ENCODE results near the genes GPR78 and SLC2A9.

DNA sequence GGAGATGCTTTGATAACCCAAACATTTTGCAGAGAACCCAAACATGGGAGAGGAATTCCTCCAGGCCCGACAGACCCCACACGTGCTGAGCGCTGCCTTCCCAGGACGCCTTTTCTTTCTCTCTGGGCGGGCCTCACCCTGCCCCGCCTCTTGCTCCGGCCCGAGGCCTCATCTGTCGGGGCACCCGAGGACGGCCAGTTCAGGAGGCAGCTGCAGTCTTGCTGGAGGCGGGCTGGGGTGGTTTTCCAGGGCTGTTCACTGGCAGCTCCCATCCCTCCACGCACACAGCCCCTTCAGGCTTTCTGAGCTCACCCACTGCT is 99.4 kb downstream of the PSAPL1 start:
- PRO-cap = no peak
- RAMPAGE, long total RNA, 4 experiments = no peak in any of the 4 experiments

DNA sequence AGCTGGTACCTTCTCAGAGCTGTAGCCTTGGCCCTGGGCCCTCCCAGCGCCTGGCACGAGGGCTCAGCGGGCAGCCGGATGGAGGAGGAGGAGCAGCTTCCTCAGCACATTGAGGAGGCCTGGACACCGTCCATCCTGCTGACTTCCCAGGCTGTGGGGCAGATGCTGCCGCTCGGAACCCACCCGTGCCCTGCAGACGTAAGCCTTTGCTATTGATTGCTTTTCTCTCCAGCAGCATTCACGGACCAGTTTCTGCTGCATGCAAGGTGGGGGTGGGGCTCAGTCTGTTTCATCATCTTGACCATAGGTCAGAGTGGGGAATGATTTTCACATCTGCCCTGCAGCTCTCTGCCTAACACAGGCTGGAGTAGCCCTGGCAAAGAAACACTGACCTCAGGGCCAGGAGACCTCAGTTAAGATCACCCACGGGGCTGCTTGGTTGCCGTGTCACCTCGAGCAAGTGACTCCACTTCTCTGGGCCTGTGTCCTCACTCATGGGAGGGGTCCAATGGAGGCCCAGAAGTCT is 80.8 kb upstream of the PSAPL1 start:
- PRO-cap = no peak
- RAMPAGE, long total RNA, 4 experiments = no peak in any of the 4 experiments

- PRO-cap = bidirectional peak, plus-strand start at chr4:7646954, minus-strand start at chr4:7646755
- RAMPAGE, long total RNA, 4 experiments = no peak in any of the 4 experiments
Measured at GRCh38 chr4:7646231-7647265, 211.8 kb upstream of the PSAPL1 start.

DNA sequence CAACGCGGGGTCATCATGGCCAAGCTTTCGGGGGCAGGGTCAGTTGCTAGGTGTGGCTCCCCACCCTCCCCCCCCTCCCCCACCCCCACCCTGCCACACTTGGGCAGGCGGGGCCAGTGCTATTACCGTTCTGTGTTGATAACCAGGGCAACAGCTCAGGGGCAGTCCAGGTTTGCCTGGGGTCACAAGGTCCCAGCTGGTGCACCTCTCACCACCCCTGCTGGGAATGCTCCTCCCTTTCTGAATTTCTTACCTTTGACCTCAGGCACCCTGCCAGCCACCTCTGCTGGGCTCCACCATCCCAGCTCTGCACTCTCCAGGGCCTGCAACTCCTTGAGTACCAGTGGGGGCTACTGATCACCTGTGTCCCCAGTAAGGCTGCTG is 227.4 kb upstream of the PSAPL1 start:
- PRO-cap = no peak
- RAMPAGE, long total RNA, 4 experiments = no peak in any of the 4 experiments

GRCh38 chr4:7817614-7818017 is 122.0 kb downstream of the AFAP1 start:
- PRO-cap = no peak
- RAMPAGE, long total RNA, 4 experiments = no peak in any of the 4 experiments

DNA sequence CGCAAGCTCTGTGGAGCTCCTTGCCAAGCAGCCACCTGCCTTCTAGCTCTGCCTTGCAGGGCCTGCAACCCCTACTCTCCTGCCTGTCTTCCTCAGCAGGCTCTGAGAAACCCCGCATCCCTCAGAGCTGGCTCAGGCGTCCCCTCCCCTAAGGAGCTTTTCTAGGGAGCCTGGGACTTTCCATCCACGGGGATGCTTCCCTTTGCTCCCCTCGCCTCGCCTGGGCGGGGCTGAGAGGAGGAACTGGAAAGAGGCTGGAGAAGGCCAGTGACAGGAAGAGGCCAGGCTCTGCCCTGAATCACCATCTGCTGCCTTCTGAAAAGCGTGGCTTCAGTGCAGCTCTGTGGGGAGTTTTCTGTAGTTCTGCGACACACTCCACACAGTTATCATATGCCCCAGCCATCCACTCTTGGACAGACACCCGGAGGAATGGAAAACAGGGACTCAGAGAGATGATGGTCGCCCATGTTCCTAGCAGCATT is 28.3 kb upstream of the AFAP1 start:
- PRO-cap = no peak
- RAMPAGE, long total RNA, 4 experiments = no peak in any of the 4 experiments

DNA sequence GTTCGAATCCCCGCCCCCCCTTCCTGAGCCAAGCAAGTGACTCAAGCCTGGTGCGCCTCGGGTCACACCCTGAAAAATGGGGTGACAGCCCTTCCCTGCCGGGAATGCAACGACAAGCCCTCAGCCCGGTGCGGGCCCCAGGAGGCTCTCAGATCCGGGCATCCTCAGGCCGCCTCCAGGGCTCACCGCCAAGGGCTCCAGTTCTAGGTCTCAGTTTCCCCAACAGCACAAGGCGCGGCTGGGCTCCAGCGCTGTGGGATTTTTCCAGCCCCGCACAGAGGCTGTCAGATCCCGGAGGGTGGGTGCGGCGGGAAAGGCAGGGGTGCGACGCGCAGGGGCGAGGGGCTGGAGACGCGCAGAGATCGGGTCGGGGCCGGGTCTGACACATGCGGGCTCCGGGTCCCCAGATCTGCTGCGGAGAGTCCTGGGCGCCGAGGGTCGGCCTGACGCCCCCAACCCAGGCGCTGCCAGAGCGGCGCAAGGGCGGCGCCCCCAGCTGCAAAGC is 792 bp downstream of the ABLIM2 start:
- PRO-cap = no peak
- RAMPAGE, long total RNA, 4 experiments = no peak in any of the 4 experiments

- PRO-cap = no peak
- RAMPAGE, long total RNA, 4 experiments = no peak in any of the 4 experiments
Measured at GRCh38 chr4:8247510-8248125, 21.9 kb upstream of the HTRA3 start.

DNA sequence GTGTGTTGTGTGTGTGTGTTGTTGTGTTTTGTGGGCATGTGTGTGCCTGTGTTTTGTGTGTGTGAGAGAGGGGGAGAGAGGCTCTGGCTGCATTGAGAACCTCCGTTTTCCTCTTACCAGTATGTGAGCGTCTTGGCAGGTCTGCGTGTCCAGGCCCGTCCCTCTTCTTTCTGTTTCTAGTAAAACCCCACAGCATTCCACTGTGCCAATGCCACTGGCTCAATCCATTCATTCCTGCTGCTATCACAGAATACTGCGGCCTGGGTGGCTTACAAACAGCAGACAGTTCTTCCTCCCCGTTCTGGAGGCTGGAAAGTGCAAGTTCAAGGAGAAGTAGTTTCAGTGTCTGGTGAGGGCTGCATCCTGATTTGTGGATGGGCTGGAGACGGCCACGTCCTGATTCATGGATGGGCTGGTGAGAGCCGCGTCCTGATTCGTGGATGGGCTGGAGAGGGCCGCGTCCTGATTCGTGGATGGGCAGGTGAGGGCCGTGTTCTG is 15.4 kb upstream of the HTRA3 start:
- PRO-cap = bidirectional peak, plus-strand start at position 195 of the sequence, minus-strand start at position 115 of the sequence
- RAMPAGE, long total RNA, 4 experiments = no peak in any of the 4 experiments

GRCh38 chr4:8271223-8271552 is 1.6 kb downstream of the HTRA3 start:
- PRO-cap = bidirectional peak, plus-strand start at chr4:8271492, minus-strand start at chr4:8271344
- RAMPAGE, long total RNA, 4 experiments = no peak in any of the 4 experiments

DNA sequence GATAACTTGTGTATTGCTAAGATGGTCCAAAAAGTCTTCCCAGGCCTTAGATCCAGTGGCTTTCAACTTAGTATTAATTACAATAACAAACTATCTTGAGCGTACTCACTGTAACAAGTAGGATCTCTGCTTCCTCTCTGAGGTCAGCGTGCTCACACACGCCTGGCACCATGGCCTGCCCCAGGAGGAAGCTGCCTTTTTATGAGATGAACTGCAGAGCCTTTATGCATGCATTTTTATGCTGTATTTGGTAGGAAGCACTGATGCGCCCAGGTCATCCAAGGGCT is 50.0 kb downstream of the HTRA3 start:
- PRO-cap = no peak
- RAMPAGE, long total RNA, 4 experiments = no peak in any of the 4 experiments

DNA sequence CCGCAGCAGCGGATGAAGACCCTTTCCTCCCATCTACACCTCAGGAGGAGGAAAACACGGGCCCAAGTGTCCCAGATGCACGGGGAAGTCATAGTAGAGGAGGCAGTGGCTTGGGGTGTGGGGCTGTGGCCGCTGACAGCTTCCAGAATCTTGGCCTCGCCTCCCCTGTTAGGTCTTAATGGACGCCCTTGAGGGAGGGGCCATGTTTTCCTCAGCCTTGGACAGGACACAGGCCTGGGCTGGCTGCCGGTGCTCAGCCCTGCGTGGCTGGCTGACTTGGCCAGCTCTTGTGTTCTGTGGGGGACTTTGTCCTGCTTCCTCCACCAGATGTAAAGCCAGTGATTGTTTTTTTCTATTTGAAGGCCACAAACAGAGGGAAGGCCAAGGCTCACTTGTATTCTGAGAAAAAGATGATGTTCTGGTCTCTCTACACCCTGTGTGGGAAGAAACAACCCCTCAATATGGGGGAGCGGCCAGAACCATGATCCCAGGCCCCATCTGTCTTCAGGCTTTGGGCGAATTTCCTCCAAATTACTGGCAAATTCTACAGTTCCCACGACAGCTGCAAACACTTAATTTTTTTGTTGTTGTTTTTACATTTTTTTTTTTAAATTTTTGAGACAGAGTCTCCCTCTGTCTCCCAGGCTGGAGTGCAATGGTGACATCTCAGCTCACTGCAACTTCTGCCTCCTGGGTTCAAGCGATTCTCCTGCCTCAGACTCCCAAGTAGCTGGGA is 71.3 kb downstream of the HTRA3 start:
- PRO-cap = no peak
- RAMPAGE, long total RNA, 4 experiments = no peak in any of the 4 experiments

DNA sequence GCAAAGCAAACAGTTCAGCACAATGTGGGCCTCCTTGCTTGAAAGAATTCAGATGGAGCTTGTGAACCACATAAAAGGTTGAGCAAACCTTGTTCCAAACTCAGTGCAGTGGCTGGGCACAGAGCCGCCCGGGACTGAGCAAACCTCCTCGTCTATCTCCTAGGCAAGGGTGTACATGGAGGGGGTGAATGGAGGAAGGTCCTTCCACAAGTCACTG is 82.4 kb downstream of the HTRA3 start:
- PRO-cap = no peak
- RAMPAGE, long total RNA, 4 experiments = no peak in any of the 4 experiments

DNA sequence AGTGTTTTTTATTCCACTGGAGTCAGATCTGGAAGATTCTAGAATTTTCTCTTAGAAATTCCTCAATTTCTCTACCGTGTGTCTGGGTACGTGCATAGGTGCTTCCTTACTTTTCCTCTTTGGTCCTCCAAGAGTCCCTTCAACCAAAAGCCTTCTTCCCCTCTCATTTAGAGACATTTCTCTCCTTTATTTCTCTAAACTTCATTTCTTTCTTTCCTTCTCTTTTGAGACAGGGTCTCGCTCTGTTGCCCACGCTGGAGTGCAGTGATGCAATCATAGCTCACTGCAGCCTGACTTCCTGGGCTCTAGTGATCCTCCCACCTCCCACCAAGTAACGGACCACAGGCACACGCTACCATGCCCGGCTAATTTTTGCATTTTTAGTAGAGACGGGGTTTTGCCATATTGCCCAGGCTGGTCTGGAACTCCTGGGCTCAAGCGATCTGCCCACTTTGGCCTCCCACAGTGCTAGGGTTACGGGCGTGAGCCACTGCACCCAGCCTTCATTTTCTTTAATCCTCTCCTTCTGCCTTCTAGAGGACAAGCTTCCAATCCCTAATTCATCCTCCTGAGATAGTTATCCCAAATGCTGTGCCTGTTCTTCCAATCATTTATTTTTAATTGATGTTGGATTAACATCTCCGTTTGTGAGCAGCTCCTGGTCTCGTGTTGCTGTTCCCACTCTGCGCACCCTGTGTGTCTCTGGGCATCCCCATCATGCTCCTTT is 42.1 kb downstream of the ACOX3 start:
- PRO-cap = no peak
- RAMPAGE, long total RNA, 4 experiments = no peak in any of the 4 experiments

- PRO-cap = no peak
- RAMPAGE, long total RNA, 4 experiments = no peak in any of the 4 experiments
Measured at GRCh38 chr4:8467922-8468473, 27.4 kb downstream of the TRMT44 start.

DNA sequence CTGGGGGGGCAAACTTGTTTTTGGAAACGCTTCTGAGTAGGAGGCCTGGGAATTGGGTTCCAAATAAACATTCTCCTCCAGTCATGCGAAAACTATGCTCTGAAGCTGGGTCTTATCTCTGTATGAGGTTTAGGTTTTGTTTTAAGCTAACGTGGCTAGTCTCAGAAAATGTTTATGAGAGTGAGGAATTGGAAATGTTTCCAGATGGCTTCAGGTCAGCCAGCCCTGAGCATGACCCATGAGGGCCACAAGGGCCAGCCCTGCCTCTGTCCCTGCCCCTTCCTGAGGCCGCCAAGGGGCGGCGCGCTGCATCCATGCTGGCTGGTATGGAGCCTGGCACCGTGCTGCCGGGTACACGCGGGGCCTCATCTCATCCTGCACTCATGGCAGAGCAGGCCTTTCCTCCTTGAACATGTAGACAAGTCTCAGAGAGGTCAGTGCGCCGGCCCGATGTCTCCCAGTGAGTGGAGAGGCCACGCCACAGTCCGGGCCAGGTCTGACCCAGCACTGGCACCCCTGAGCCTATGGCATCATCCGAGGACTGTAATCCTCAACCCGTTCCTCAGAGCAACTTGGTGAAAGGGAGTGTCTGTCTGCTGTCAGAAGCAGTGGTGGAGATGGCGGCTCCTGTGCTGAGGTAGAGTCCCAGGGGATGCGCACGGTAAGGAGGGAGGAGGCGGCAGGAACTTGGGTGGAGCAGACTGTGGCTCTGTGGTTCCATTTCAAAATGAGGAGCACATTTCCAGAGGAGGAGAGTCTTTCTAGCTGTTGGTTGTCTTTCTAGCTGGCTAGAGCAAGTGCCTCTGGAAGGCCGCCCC is 32.6 kb downstream of the TRMT44 start:
- PRO-cap = no peak
- RAMPAGE, long total RNA, 4 experiments = no peak in any of the 4 experiments

DNA sequence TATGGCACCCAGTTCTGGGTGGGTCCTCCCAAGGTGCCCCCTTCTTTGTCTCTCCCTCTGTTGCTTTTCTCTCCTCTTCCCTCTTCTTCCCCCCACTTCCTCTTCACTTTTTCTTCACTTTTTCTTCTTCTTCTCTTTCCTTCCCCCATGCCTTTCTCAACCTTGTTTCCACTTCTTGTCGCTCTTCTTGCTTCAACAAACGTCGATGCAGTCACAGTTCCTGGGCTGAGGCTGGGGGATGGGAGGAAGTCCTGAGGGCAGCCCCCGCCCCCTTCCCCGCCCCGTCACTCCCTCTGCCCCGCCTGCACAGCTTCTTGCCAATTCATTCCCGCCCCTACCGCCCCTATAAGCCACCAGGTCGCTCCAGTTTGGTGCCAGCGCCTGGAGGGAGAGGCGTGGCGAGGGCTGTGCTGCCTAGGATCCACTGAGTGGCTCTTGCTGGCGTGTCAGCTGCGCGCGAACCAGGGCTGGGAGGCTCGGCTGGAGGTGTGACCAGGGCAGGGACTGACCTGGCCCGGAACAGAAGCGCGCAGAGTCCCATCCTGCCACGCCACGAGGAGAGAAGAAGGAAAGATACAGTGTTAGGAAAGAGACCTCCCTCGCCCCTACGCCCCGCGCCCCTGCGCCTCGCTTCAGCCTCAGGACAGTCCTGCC is at the start of gene GPR78:
TSS of gene GPR78 (plus strand) at position 348 of the 654 bp plus-strand sequence.
- PRO-cap = no peak
- RAMPAGE, long total RNA, 4 experiments = no peak in any of the 4 experiments

- PRO-cap = no peak
- RAMPAGE, long total RNA, 4 experiments = no peak in any of the 4 experiments
Measured at GRCh38 chr4:9498233-9498999, 54.2 kb downstream of the DEFB131A start.

GRCh38 chr4:10021327-10021851 is at the start of gene SLC2A9:
SLC2A9 (minus strand) TSS chr4:10021497.
- PRO-cap = bidirectional peak, plus-strand start at chr4:10021775, minus-strand start at chr4:10021483
- RAMPAGE, long total RNA, 4 experiments = start-site peak on the minus strand in 3 of 4 experiments, at chr4:10021474-10021517 at its widest, 28 to 71 reads per replicate

DNA sequence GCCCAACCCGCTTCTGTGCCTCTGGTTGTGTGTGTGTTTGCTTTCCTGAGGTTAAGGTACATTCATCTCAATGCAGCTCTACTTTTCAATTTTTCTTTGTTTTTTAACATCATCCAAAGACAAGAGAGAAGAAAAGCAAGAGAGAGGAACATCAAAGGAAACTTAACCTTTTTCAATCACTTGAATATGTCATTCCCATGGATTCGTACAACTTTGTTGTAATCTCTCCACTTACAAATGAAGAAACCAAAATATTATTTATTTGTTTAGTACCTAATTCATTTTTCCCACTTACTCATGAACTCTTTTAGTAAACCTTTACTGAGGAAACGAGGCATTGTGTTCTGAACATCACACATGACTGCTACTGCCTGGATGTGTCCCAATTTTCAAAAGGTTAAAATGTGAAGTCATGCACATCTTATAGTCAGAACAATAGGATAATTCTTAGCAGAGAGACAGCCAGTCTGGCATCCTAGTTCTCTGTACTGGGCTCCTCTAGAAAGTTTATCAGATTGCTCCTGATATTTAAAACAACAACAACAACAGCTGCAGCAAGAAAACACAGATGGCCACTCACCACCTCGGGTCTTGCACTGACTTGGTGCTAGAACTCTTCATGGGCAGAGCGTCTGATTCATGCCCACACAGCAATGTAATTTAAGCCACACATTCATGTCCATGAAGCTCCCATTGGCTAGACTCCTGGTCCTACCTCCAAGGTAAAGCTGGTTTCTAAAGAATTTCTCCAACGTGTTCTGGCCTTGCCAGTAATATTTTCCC is 33.1 kb upstream of the SLC2A9 start:
- PRO-cap = no peak
- RAMPAGE, long total RNA, 4 experiments = no peak in any of the 4 experiments